Osteoblast (primary cell): ENCODE results near the genes METTL18 and VAMP4.

DNA sequence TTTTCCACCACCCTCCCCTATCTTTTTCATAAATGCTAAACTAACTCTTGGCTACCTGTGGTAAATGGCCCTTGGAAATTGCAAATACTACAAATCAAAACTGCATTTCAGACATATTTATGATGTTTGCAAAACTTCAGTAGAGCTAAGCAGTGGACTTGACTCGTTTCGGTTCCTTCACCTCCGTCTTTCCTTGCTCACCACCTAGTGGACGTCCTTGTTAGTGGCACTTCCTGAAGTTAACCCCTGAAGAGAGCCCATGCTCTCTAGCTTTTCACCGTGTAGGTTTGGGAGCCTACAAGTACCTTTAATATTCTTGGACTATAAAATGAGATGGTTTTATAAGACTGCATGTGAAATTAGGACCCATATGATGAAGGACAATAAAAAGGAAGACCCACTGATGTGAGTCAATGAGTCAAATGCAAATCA lies 604 bp upstream of the SELL start:
- CAGE, long polyA plus RNA, result no peak
- RRBS, result no CpG with 5 or more reads among the region's 5 CpGs

GRCh38 chr1:169794396-169795533 lies at the start of gene METTL18:
Gene METTL18, minus strand, starts transcription at chr1:169794907.
- CAGE, long polyA plus RNA, result start-site peak on the minus strand at chr1:169794892-169794950, 15 and 29 reads in 2 replicates
- RRBS, result 1% methylated on average over 14 of the region's 56 CpGs

- CAGE, long polyA plus RNA, result no peak
- RRBS, result no CpG with 5 or more reads among the region's 4 CpGs
Measured at GRCh38 chr1:169865803-169866747, 27.6 kb downstream of the SCYL3 start.

GRCh38 chr1:170538019-170538731 lies 6.2 kb downstream of the GORAB start:
- CAGE, long polyA plus RNA, result start-site peak on the minus strand at chr1:170538244-170538264, 20 and 21 reads in 2 replicates
- RRBS, result no CpG with 5 or more reads among the region's 1 CpG

- CAGE, long polyA plus RNA, result no peak
- RRBS, result no CpG with 5 or more reads among the region's 16 CpGs
Measured at GRCh38 chr1:171032947-171033788, 57.5 kb upstream of the FMO3 start.

GRCh38 chr1:171084422-171084903 lies 6.2 kb upstream of the FMO3 start:
- CAGE, long polyA plus RNA, result no peak

DNA sequence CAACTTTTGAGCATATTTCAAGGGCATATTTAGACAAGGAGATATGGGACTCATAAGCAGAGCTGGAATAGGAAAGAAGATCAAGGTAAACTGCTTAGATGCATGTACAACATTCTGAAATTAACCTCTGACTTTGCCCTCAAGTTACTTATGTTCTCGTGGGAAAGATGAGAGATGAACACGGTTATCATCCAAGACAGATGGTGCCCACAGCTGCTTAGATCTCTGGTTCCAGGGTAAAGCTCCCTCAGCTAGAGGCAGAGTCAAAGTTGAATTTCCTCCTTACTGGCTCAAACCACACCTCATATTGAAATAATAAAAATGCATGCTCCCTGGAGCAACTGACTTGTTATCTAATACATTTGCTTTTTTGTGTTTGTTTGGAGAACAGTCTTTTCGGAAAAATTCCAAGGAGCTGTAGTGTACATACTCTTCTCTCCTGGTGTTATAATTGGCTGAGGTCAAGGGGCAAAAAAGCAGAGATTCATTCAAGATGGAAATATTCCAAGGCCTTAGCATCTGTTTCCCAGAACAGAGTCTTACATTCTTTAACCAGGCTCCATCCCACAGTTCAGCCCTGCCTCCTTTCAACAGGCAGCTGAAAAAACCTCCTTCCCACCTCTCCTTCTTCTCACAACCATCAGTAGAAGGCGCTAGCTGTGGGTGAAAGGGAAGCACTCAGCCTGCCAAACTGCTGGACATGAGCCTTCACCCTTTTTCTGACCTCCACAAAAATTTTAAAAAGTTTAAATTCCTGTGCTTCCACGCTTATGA lies 43.6 kb upstream of the FMO2 start:
- CAGE, long polyA plus RNA, result no peak
- RRBS, result no CpG with 5 or more reads among the region's 5 CpGs

DNA sequence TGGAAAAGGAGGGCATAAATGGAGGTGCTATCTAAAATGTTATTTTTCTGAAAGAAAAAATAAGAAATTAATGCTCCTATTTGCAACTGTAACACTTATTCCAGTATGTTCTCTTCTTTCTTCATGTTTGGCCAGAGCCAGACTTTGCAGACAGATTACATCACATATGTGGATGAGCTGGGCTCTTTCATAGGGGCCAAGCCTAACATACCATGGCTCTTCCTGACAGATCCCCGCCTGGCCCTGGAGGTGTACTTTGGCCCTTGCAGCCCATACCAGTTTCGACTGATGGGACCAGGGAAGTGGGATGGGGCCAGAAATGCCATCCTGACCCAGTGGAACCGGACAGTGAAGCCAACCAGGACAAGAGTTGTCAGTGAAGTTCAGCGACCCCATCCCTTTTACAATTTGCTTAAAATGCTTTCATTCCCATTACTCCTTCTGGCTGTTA lies 24.1 kb upstream of the FMO2 start:
- CAGE, long polyA plus RNA, result no peak
- RRBS, result no CpG with 5 or more reads among the region's 4 CpGs

GRCh38 chr1:171606313-171606838 lies 15.7 kb upstream of the MYOCOS start:
- CAGE, long polyA plus RNA, result no peak
- RRBS, result no CpG with 5 or more reads among the region's 7 CpGs

- CAGE, long polyA plus RNA, result no peak
- RRBS, result 4% methylated on average over 10 of the region's 57 CpGs
Measured at GRCh38 chr1:171741690-171742288, at the start of gene VAMP4. Gene VAMP4, minus strand, starts transcription at chr1:171742065.

- CAGE, long polyA plus RNA, result no peak
- RRBS, result no CpG with 5 or more reads among the region's 10 CpGs
Measured at GRCh38 chr1:171744877-171745546, 3.1 kb upstream of the VAMP4 start.

DNA sequence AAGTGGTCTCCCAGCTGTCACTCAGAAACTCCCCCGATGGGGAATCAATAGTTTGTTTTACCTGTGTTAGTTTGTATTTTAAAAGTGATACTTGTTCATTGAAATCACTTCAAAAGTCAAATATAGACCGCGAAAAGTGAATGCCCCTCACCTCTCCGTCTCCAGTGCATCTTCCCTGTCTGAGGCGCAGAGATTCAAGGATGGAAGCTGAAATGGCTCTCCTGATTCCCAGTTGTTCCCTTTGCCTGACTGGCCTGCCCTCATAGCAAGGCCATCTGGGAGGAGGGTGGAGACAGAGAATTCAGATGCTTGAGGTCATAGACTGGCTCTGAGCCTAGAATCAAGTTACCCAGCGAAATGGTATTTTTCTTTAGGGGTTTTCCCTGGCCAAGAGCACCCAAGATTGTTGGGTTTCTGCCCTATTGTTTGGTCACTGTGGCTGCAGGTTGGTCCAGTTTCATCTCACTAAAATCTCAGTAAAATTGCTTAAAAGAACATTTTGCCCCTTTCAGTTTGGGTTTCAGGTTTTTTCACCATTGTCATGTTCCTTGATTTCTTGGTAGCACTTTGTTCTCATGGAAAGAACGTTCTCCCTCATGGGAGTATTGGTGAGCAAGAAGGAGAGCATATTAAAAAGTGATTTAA lies 7.2 kb downstream of the METTL13 start:
- CAGE, long polyA plus RNA, result no peak
- RRBS, result no CpG with 5 or more reads among the region's 7 CpGs

DNA sequence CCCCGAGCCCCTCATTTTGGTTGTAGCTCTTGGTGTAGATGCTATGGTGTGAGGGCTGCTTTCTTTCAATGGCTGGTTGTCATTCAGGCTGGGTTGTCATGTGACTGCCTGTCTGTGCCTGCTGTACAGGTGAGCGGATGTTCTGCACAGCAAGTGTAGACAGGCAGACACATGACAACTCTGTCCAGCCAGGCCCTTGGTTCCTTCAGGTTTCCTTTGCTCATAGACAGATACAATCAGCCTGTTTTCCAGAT lies 281.8 kb upstream of the C1orf105 start:
- CAGE, long polyA plus RNA, result no peak
- RRBS, result no CpG with 5 or more reads among the region's 2 CpGs

- CAGE, long polyA plus RNA, result no peak
- RRBS, result no CpG with 5 or more reads among the region's 2 CpGs
Measured at GRCh38 chr1:172188338-172188746, 232.1 kb upstream of the C1orf105 start.

DNA sequence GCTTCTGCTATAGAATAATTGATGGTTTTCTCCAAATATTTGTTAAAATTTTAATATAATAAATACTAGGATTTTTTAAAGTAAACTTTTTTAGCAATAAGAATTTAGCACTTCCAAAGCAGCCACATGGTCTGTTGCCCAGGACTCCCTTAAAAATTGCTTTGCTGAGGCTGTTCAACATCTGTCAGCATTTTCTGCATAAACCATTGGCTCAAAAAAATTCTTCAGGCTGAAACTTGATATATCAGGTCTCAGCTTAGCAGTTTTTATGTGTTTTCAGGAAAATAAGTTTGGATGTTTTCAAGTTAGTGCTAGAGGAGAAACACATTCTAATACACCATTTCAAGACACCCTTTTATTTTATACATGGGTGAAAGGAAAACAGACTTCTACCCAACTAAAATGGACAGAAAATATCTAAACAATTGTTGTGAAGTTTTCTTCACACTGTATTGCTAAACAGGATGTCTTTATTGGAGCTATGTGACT lies 69.1 kb upstream of the C1orf105 start:
- CAGE, long polyA plus RNA, result no peak

- CAGE, long polyA plus RNA, result no peak
- RRBS, result no CpG with 5 or more reads among the region's 2 CpGs
Measured at GRCh38 chr1:172427162-172427709, 6.8 kb downstream of the C1orf105 start.

- CAGE, long polyA plus RNA, result no peak
- RRBS, result no CpG with 5 or more reads among the region's 12 CpGs
Measured at GRCh38 chr1:172448830-172449779, 5.2 kb upstream of the PIGC start.

DNA sequence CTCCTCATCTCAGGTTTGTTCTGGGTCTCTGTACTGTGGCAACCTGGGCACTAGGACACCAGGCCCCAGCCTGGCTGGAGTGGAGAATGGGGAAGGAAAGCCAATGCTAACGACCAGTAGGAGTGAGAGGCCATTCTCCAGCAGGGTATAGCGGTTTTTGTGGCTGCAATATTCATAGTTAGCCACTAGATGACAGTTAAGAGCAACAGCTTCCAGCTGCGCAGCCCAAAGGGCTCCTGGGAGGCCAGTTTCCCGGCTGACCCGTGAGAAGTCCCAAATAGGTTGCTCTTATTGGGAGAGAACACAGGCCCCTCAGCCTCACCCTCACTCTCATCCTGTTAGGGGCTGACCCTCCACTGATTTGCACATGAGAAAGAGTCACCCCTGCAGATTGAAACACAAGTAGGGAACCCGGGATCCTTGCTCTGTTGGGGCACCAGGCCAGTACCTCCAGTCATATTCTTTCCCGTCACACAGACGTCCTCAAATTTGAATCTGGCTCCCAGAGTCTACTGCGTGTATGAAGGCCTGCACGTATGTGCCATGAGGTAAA lies 6.1 kb upstream of the PIGC start:
- CAGE, long polyA plus RNA, result no peak
- RRBS, result no CpG with 5 or more reads among the region's 10 CpGs

DNA sequence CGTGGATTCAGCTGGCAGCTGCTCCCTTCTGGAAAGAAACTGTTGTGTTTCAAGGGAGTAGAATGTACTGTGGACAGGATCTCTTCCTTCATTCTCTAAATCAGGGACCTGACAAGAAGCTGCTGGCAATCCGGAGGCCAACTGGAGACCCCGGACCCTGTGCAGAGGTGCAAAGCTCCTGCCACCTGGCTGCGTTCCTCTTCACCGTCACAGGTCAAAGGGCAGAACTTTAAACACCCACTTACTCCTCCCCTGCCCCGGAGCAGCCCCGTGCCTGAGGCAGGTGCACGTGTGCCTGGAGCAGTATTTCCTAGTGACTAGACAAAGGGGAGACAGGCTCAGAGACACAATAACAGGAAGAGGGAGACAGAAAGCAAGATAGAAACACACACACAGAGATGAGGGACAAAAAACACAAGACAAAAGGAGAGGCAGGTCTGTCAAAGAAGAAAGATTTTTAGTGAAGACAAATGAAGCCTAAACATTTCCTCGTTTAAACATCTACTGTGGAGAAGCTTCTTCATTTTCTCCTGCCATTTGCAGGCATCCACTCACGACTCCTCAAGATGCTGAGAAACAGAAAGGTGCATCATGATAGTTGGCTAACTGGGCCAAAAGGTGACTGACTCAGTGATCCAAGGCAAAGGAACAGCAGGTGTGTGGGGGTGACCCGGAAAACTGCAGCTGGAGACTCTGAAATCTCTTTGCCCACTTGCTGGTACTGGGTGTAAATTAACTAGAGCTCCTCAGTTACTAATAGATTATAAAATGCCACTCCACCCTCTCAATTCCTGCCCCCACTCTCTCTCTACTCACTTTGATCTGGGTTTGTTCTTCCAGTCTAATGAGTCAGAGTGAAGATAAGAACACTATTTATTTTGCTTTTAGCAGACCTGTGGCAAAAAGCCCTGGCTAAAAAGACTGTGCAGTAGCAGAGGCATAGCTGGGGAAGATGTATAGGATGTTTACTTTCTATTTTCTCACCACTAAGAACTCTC lies 6.9 kb upstream of the PIGC start:
- CAGE, long polyA plus RNA, result no peak
- RRBS, result 38% methylated on average over 3 of the region's 11 CpGs

DNA sequence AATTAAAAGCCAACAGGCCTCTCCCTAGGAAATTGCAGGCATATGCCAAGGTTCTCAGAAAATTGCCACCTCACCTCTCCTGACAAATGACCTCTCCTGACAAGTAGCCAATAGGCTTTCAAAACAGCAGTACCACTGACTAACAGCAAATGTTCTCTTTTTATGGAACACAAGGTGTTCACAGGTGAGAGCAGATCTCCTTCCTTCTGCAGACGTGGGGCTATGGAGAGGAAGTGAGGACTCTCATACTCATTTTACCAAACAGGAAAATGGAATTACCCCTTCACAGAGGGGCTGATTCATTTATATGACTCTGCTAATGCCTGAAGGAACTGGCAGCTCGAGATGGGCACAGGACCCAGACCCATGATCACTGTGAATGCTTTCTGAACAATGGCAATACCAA lies 32.7 kb upstream of the SUCO start:
- CAGE, long polyA plus RNA, result no peak
- RRBS, result no CpG with 5 or more reads among the region's 2 CpGs